Mesenchymal stem cell of the bone marrow (primary cell): ENCODE measurements around a stretch of chr2.

GRCh38 chr2:47033314-47033945, 92.4 kb downstream of the TTC7A start:
- CAGE, long polyA plus RNA, result no peak

GRCh38 chr2:47057524-47058034, 97.5 kb downstream of the STPG4 start:
- CAGE, long polyA plus RNA, result no peak

GRCh38 chr2:47088376-47088963, 66.6 kb downstream of the STPG4 start:
- CAGE, long polyA plus RNA, result no peak

DNA sequence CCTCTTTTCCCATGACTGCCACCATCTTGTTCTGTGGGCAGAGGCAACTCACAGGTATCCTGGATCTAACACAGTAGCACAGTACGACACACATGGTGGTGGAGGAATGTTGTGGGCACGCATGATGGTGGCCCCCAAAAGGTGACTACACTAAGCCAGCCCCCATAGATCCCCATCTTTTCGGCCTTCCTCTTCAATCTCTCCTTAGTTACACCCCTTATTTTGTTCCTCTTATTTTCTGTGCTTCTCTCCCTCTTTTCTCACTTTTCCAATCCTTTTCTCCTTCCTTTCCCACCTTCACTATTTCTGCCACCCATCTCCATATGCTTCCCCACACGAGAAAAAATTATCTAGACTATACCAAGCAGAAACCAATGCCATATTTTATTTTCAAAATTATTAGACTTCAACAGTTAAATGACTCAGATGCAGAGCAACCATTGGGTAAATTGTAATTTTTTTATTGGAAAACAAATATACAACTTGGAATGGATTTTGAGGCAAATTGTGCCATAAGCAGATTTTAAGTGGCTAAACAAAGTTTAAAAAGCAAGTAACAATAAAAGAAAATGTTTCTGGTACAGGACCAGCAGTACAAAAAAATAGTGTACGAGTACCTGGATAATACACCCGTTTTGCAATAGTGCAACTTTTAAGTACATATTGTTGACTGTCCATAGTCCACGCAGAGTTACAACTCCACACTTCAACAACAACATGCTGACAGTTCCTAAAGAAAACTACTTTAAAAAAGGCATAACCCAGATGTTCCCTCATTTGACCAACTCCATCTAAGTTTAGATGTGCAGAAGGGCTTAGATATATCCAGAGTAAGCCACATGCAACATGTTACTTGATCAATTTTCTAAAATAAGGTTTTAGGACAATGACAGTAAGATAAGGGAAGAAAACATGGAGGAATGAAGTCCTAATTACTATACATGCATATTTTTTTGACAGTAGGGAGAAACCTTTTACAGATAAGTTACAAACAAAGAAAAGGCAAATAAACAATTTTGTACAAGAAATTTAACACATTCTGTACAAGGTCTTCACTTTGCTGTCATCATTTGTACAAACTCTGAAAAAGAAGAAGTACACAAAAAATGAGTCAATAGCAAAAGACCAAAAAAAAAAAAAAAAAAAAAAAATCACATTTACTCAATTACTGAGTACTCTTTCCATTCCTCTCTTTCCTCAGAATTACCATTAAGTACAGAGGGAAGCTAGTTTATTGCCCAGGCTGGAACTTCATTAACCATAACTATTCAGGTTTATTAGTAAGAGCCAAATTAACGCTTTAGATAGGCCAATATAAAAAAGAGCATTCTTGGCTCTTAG, 5.1 kb upstream of the STPG4 start:
- CAGE, long polyA plus RNA, result no peak

DNA sequence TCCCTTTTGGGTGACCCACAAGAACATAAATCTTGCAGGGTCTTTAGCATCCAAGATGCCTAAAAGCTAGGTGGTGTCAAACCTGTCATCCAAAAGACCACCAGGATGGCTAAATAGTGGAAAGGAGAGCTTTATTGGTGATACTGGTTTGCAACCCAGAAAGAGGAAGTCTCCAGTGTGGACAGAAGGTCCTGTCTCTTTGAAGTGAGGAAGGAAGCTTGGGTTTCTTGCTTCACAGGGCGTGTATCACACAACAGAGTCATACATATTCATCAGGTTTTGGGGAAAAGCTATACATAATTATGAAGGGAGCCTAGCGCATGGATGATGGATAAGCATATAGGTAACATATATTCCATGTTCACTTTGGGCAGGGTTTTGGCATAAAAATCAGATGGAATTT, 68.5 kb upstream of the EPCAM start:
- CAGE, long polyA plus RNA, result no peak

DNA sequence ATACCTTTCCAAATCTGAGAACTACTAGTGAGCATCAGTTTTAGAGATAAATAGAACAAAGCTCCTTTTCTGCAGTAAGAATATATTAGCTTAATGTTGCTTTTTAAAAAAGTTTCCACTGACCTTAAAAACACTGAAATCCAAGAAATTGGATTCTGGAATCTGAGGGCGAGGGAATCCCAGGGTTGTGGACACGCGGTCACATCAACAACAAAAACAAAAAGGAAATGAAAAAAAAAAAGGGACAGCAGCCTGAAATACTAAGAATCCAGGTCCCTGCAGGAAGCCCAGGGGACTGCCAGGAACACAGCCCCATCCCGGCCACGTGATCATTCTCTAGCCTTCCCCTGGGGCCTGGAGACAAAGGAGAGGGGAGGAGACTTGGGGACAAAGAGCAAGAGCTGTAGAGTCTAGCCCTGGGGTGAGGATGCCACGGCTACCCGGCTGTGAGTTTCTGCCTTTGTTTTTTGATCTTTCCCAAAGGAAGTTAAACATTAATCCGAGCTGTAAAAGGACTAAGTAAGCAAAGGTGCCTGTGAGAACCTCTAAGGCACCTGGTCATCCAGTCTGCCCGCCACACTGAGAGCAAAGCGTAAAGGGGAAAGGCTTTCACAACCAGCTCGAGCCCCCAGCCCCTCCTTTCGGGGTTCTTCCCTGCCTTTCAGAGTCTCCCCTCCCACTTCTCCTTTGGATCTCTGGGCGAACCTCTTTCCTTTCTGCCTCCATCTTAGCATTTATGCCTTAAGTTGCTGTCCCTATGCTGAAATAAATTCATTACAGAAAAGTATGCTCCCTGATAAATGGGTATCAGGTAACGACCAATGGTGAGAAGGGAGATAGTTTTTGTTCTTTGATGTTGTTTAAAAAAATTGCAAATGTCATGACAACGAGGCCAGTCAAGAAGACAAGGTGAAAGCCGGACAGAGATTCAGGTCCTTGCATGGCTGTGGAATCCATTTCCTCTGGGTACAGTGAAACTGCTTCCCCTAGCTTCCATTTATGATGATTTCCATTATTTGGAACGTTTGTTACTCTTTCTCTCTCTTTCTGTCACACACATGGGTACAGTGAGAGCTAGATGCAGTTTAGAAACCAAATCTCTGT, 24.0 kb upstream of the EPCAM start:
- CAGE, long polyA plus RNA, result no peak

DNA sequence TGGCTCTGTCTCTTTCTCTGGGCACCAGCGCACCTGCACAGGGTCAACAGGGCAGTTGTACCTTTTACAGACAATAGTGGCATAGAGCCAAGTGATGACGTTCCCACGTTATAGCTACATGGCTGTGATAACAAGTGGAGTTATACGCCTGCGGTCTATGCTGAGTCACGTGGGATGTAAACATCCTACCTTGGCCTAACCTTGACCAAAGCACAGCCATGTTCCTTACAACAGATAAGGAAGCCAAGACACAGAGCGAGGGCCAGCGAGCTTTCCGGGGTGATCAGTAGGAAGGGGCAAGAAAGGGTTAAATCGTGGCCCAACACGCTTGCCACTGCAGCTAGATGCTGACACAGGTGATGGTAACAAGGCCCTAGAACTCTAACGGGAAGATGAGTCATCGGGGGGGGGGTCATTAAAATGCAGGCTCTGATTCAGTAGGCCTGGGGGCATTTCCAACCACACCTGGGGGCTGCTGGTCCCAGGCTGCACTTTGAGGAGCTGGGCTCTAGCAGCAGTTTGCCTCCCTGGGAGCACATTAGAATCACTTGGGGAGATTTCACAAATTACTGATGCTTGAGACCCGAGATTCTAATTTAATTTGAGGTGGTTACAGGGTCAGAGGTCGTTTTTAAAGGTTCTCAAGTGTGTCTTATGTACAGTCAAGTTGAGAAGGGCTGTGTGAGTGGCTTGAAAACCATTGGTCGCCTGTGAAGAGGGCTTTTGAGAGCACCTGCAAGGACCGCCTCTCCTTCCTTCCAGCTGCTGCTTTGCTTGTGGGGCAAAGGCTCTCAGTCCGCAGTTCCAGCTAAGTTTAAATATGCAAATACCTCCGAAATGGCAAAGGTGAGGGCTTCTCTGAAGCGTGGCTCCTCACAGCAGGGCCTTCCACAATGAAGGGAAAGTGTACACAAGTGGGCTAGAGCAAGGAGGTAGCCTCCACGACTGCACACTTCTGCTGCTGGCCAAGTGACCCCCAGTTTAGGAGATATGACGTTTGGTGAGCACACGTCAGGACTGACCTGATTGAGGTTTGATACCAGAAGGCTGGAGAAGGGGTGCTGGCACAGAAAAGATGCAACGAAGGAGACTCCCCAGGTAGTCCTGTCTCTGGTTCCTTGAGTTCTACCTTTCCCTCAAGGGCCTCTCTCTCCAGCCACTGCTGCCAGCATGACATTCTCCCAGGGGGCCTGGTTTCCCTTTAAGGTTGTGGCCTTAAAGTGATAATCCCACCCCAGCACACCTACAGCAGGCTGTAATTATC, 84.2 kb upstream of the KCNK12 start:
- CAGE, long polyA plus RNA, result no peak

GRCh38 chr2:47811336-47812395, 28.7 kb downstream of the MSH6 start:
- CAGE, long polyA plus RNA, result no peak

DNA sequence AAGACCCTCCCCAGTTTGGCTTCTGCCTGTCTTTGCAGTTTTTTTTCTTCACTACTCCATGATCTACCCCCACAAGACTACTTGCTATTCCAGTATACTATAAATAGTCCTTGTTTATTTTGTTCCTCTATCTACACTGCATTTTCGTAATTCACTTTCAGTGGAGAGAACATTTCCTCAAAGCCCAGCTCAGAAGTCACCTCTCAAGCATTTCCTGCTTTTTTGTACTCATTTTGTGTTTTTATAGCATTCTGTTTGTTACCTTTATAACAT, 38.6 kb downstream of the FOXN2 start:
- CAGE, long polyA plus RNA, result no peak

GRCh38 chr2:48397727-48398223, 42.8 kb upstream of the PPP1R21 start:
- CAGE, long polyA plus RNA, result no peak

GRCh38 chr2:48483899-48484354, 43.4 kb downstream of the PPP1R21 start:
- CAGE, long polyA plus RNA, result no peak

GRCh38 chr2:51015268-51015675, 16.7 kb downstream of the NRXN1 start:
- CAGE, long polyA plus RNA, result no peak

- CAGE, long polyA plus RNA, result no peak
Observed at GRCh38 chr2:51171671-51171870, 139.6 kb upstream of the NRXN1 start.

DNA sequence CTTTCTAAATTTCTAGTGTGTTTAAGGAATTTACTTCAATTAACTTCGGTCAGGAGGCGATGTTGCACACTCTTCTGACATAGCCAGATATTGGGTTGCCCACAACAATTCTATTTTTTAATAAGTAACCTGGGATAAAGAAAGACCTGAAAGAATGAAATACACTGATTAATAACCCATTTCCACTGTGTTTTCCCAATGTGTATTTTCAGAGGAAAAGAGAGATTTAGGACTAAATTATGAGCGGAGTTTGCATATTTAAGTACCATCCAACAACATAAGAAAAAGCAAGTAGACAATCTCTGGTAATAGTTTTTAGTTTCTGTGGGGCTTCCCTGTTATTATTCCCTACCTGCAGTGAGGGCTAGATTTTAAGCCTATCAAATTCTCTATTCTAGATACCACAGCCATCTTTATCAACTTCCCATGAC, 250.4 kb upstream of the NRXN1 start:
- CAGE, long polyA plus RNA, result no peak

DNA sequence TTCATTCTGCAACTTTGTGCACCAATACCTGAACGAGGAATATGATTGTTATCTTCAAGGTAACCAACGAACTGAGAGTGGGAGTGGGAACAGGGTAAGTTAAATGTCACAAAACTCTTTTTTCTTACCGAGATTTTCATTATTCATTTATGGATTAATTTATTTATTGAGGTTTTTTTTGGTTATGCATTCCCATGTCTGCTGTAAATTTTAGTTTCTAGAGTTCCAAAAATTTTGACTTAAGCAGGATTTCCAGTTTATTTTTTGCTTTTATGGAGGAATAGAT, 617.0 kb upstream of the NRXN1 start:
- CAGE, long polyA plus RNA, result no peak

DNA sequence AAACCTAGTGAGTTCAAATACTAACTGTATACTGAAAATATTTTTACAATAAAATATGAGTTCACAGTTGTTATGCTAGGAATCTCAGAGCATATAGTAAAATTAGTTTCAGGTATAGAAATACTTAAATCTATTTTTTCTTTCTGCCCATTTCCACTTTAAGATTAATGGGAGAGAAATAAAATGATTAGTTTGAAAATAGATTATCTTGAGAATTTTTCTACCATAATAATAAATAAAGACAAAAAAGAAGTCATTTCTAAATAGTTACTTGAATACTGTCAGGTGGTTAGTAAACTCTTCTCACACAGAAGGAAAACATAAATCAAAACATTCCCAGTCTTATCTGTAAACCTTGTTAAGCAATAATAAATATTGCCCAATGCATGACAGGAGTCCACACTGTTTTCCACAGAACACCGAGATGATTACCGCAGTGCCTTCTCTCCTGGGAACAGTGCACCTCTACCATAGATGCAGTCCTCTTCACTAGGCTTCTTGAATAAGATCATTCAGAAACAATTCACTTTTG, 8.9 kb downstream of the GPR75 start:
- CAGE, long polyA plus RNA, result no peak

DNA sequence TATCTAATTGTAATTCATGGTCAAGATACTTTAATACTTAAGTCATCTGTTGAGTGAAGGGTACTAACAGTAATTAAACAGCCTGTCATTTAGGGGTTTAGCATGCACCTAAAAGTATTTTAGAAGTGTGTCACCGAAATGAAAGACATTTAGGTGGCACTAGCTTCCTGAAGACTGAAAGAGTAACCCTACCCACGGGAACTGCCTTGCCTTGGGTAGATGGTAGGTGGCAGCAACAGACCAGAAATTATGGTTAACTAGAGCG, 135.9 kb downstream of the ACYP2 start:
- CAGE, long polyA plus RNA, result no peak

- CAGE, long polyA plus RNA, result no peak
Observed at GRCh38 chr2:54469670-54470001, 13.5 kb downstream of the SPTBN1 start.

GRCh38 chr2:54550623-54550953, 94.5 kb downstream of the SPTBN1 start:
- CAGE, long polyA plus RNA, result no peak

DNA sequence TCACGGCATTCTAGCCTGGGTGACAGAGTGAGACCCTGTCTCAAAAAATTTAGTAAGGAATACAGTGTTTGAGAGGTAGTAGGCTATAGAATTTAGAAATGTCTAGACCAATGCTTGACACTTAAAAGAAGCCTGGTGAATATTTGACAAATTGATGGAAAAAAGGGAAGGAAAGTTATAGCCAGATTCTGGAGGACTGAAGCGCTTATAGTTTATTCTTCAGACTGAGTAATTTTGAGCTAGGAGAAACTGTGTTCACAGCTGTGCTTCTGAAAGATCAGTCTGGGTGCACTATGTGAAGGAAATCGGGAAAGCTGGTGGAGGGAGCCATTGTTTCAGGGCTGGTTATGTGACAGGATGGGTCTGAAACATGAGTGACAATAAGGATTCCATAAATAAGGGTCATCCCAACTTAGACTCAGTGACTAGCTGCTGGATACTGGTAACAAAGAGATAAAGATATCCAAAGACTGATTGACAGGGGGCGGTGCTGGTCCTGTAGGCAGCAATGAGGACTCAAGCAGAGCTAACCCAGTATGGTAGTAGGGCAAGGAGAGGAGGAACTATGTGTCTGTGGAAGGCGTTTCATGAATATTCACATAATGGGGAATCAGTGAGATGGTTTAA, 102.7 kb upstream of the EML6 start:
- CAGE, long polyA plus RNA, result no peak